ENCODE results near the gene ILDR2.

- PRO-cap = no peak
These were observed 6.8 kb upstream of the HSD17B7 start for GRCh38 chr1:162783557-162784191.

DNA sequence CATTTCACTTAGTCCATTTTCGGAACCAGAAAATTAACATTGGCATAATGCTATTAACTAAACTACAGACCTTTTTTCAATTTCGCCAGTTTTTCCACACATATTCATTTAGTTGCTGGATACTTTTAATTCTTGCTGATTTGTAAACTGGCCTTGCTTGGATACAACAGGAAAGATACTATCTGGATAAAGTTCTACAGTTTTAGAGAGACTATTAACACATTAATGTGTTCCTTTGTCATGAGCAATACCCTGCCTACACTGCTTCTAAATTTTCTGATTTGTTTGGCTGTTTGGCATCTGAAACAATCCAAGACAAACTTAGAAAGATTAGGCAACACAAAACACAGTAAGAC lies 5.7 kb upstream of the HSD17B7 start:
- PRO-cap = no peak

GRCh38 chr1:162855618-162856092 lies 5.3 kb downstream of the CCDC190 start:
- PRO-cap = no peak

DNA sequence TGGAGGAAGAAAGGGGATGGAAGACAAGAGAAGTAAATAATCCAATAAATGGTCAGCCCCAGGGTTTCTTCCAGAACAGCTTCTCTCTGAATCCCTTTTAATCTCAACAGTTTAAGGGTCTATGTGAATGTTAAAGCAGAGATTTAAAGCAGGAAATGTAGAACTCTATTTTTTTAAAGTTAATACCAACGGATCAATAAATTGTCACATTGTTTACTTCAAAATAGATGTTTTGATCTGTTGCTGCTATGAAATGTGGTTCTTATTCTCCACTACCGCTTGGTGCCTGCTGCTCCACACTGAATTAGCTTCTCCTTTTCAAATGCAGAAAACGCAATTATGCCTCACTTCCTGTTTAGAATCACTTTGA lies 36.0 kb downstream of the RGS5 start:
- PRO-cap = no peak

DNA sequence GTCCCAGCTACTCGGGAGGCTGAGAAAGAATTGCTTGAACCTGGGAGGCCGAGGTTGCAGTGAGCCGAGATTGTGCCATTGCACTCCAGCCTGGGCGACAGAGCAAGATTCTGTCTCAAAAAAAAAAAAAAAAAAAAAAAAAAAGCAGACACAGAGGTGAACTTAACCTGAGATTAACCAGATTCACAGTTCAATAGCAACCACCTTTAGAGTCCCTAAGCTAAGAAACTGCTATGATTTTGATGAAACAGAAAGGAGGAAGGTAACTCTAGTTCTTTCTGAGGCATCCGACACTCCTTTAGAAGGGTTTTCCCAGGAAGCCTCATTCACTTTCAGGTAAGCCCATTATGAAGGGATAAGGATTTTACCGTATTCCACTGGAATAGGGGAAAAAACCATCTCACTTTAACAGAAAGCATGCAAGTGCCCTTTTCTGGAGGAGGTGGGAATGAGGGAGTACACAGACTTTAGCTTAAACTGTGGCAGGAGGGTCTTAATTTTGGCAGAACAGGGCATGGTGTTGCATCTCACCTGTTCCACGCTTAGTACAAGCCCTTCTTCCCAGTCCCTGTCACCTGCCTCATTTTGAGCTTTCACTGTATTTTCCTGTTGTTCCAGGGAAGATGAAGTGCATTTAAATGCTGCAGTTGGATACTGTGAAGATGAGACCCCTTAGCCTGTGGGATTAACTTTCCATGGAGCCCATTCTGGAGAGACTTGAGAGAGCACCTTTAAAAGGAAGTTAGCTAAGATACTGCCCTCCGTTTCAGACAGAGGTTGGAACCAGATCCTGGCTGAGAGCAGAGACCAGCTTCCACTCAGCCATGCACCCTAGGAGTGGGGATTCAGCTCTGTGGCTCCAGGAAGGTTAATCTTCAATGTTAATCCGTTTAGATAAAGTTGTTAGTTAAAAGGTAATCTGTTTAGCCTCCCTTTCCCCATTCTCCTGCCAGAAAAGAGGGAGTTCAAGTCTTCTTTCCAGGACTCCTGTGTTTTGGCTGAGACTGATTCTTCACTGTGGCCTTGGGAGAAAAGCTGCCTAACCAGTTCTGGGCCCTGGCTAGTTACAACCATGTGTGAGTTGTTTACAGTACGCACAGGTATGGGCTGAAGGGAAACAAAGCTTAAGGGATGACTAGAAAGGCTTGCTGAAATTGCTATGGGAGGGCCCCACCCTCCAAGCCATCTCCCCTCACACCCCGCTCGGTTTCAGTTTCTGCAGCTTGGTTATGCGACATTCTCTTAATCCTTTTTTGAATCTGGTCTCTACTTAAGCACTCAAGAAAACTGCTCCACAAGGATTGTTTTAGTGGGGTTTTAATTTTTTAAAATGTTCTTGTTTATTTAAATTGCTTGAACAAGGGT lies 42.6 kb downstream of the PBX1 start:
- PRO-cap = bidirectional peak, plus-strand start at position 1,212 of the sequence, minus-strand start at position 1,015 of the sequence

GRCh38 chr1:164648049-164648760 lies 89.2 kb downstream of the PBX1 start:
- PRO-cap = no peak

GRCh38 chr1:164736305-164736964 lies 177.5 kb downstream of the PBX1 start:
- PRO-cap = no peak

- PRO-cap = no peak
These were observed 212.5 kb downstream of the PBX1 start for GRCh38 chr1:164771253-164772163.

DNA sequence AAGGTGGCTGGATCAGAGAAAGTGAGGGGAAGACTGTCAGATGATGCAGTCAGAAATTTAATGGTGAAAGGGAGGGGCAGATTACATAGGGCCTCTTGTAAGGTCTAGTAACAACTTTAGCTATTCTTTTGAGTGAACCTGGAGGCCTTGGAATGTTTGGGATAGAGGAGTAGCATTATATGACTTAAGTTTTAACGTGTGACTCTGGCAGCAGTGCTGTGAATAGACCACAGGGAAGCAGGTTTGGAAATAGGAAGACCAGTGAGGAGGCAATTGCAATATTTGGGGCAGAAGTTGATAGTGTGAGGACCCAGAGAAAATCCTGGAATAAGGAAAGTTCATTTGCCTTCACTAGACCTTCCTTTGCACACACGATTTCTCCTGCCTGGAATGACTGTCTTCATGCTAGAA lies 302.9 kb downstream of the PBX1 start:
- PRO-cap = no peak

DNA sequence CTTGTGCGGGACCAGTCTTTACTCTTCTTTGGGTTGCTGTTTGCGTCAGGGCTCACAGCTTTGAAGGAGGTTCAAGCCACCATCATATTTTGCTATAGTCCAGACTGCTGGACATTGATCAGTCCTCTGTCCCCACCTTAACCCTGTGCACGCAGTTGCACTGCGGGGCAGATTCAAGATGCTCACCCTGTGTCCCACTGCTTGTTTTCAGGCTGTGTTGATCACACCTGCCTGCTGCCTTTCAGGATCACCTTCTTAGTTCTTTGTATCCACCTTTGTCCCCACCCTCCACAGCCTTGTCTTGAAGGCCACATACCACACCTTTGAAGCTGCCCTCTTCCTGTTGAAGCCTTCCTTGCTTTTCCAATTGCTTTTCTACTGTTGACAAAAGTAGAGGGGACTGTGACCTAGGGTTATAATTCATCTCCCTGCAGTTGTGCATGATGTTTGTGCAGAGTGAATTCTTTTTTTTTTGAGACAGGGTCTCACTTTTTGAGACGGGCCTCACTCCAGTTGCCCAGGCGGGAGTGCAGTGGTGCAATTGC lies 32.6 kb downstream of the UCK2 start:
- PRO-cap = unidirectional peak, minus-strand start at position 265 of the sequence

- PRO-cap = no peak
These were observed 43.8 kb downstream of the UCK2 start for GRCh38 chr1:165871090-165871725.

DNA sequence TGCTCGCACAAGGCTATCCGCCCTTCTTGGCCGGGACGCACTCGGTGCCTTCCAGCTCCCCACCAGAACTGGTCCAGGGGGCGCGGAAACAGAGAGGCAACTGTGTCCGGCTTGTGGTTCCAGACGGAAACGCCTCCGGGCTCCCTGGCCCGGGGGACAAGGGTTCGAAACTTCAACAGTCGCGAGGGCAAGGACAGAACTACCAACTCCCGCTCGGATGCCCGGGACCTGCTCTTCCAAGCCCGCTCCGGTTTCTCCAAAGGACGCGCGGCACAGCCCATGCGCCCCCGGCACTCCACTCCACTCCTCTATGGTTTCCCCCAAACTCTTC lies 1.5 kb downstream of the FAM78B start:
- PRO-cap = no peak

DNA sequence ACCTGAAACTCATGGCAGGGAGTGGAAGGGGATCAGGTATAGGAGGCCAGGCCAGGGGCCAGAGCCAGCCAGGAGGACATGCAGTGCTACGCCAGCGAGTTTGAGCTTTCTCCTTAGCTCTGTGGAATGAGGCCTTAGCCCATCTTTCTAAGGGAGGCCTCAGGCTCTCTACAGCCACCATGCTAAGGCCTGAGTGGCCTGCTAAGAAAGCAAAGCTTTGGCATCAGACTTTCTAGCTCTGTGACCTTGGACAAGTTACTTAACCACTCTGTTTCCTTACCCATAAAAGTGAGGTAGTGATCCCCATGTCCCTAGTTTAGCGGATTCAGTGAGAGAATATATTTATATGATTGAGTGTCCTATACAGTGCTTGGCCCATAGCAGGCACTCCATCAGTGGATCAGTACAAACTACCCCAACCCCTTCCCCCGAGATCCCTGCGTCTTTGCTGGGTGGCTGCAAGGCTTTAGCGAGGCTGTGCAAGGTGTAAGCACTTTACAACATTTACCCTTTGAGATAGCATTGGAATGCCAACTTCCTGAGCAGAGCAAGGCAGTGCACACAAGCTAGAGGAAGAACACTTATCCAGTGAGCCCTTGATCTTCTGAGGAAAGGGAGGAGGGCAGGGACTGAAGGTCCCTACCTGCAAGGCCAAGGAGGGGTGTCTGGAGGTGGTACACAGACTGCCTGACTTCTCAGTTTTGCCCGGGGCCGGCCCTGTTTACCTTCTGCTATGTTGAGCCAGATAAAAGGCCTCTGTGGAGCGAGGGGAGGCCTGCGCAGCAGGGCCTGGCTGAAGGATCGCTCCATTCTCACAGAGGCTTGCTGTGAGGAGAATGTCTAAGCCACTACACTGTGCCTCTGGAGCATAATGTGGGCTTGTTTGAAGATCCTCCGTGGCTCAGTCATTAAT lies 4.2 kb downstream of the POGK start:
- PRO-cap = no peak

GRCh38 chr1:166920562-166921658 lies 44.8 kb upstream of the TADA1 start:
- PRO-cap = no peak

GRCh38 chr1:166975254-166976141 lies at the start of gene ILDR2:
Gene ILDR2 (minus strand): TSS chr1:166975540.
- PRO-cap = no peak

- PRO-cap = bidirectional peak, plus-strand start at chr1:167222124, minus-strand start at chr1:167221986; unidirectional peak, minus-strand start at chr1:167222163; bidirectional peak, plus-strand start at chr1:167222527, minus-strand start at chr1:167222321
These were observed 1.4 kb downstream of the POU2F1 start for GRCh38 chr1:167221839-167222779.

DNA sequence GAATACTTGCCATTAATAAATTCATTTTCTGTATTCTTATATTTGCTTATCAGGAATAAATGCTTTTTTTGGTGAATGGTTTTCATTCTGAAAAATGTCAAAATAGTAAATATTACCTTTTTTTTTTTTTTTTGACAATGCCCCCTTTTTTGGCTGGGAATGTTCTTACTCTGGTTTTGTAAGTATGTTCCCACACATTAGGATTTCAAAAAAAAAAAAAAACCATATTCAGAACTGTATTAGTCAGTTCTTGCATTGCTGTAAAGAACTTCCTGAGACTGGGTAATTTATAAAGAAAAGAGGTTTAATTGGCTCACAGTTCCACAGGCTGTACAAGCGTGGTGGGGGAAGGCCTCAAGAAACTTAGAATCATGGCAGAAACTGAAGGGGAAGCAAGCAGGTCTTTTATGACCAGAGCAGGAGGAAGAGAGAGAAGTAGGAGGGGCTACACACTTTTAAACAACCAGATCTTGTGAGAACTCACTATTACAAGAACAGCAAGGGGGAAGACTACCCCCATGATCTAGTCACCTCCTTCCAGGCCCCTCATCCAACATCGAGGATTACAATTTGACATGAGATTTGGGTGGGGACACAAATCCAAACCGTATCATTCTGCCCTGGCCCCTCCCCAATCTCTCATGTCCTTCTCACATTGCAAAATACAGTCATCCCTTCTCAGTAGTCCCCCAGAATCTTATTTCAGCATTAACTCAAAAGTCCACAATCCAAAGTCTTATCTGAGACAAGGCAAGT lies 51.7 kb downstream of the POU2F1 start:
- PRO-cap = no peak

- PRO-cap = no peak
These were observed 95.5 kb downstream of the CD247 start for GRCh38 chr1:167422381-167423620.

DNA sequence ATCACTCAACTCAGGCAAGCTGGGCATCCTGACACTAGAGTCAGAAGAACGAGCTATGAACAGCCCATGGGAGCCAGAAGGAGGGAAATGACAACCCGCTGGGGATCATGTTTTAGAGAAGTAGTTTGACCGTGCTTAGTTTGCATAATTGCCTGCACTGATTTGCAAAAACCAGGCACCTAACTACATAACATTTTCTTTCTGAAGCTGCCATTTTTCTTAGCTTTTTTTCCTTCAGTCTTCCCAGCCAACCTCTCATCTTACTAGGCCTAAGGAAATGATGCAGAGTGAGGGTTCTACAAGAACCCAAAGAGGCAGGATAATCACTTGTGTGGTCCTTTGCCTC lies 86.0 kb downstream of the CD247 start:
- PRO-cap = no peak

DNA sequence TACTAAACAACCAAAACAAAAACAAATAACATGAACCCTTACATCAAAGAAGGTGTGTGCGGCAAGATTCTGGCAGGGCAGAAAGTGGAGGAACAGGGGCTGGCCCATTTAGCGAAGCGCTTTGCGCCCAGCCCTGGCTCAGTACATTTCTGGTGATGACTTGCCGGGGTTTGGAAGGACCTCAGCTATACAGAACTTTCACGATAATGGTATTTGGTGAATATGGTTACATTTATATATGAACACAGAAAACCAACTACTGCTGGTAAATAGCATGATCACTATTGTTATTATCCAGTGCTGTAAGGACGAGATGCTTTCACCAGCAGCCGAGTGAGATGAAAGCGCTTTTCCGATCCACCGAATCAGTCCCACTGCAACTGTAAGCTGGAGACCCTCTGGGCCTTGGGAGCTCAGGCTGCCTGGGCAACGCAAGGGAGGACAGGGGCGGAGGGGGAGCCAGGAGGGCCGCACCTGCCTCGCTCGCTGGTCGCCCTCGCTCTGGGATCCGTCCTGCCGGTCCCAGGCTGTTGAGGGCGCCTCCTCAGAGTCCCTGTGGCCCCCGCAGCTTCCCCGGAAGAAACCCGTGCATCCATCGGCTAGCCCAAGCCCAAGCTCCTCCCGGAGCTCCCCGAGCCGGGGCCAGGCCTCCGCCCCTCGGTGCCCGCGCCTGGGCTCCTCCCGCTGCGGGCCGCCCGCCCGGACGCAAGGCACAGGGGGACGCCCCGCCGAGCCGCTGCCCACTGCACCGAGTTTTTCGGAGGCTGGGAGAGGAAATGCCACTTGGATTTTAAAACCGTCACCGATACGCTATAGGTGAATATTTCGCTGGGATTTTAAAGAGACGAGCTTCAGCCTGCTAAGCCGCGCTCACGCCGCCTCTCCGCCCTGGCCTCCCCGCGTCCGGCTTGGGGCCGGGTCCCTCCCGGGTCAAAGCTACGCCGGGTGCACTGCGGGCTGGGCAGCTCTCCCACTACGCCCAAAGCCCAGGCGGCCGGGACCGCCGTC lies 63.6 kb downstream of the CD247 start:
- PRO-cap = bidirectional peak, plus-strand start at position 687 of the sequence, minus-strand start at position 620 of the sequence

All from mucosa of descending colon (tissue), 1 donor.